ENCODE data around the genes SPATA6, BEND5, ELAVL4, NRDC and PRPF38A.

DNA sequence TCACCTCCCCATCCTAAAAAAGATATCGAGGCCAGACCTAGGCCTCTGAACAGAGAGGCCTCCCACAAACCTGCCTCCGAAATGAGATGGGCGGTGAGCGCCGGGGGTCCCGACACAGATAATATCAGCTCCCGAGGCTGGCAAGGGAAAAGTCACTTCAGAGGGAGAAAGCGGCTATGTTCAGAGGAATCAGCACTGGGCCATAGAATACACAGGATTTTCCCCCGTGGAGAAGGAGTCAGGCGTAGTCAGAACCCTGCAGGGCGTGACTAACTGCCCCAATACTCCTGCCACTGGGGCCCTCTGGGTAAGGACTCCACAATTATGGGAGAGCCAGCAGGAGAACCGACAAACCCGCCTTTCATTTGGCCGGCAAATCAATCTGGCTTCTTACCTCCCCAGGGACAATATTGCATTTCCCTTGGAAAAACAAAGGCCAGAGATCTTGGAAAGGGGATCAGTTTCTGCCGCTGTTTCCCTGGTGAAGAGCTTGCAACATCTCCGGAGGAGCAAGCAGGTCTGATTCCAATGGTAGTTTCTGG, 4.6 kb downstream of the TRABD2B start:
- PRO-cap, result bidirectional peak, plus-strand start at position 460 of the sequence, minus-strand start at position 295 of the sequence

DNA sequence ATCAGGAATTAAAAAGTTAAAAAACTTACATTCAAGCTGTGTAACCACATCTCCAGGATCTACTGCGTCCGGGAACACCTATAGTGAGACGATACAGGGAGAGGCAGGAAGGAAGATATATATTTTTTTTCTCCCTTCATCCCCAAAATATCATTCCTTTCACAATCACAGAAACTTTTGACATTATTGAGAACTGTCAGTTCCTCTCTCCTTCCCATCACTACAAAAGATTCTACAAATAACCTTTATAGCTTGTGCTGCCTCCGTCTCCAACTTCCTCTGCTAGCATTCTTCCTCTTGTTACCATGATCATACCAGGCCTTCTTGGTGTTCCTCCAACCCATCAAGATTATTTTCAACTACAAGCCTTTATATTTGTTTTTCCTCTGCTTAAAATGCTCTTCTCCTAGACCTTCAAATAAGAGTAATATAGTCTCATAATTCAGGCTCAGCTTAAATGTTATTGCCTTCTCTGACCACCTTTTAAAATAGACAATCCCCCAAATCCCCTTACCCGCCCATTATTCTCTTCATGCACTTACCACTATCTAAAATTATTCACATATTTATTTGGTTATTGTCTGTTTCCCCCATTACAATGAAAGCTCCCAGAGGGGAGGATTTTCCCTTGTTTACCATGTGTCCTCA, 20.4 kb downstream of the SPATA6 start:
- PRO-cap, result no peak

- PRO-cap, result bidirectional peak, plus-strand start at chr1:48472378, minus-strand start at chr1:48472173
Measured at GRCh38 chr1:48471248-48472322, at the start of gene SPATA6. Gene SPATA6, minus strand, starts transcription at chr1:48472204.

- PRO-cap, result no peak
Measured at GRCh38 chr1:48776242-48777292, at the start of gene BEND5. Gene BEND5, minus strand, starts transcription at chr1:48776891.

DNA sequence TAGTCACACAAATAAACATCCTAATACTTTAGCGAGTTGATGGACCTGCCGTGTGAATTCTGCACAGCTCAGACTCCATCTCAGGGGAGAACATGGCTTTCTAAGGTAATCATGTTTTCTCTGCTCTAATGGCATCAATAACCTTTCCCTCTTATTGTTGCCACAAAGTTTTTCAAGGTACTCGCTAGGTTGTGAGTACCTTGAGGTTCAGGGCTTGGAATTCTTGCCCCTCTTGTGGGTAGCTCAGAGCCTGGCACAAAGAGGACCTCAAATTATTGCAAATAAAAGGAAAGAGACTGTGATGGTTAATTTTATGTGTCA, 55.6 kb upstream of the BEND5 start:
- PRO-cap, result no peak

GRCh38 chr1:49880678-49881141, 143.0 kb downstream of the AGBL4 start:
- PRO-cap, result no peak

GRCh38 chr1:50108363-50109118, at the start of gene ELAVL4:
Gene ELAVL4, plus strand, starts transcription at chr1:50108920.
- PRO-cap, result no peak

DNA sequence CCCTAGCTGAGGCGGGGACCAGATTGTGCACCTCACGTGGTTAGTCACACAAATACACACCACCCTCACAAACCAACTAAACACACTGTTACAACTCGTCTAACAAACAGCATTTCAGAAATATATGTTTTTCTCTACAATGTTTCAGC, 299 bp upstream of the FAF1 start:
- PRO-cap, result no peak

DNA sequence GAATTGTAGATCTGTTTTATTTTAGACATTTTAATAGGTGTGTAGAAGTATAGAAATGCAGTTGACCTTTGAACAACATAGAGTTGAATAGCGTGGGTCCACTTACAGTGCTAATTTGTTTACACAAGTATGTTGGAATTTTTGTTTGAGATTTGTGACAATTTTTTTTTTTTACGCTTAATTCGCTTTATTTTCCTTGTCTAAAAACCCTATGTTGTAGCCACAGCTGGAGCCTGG, 14.2 kb downstream of the RNF11 start:
- PRO-cap, result no peak

DNA sequence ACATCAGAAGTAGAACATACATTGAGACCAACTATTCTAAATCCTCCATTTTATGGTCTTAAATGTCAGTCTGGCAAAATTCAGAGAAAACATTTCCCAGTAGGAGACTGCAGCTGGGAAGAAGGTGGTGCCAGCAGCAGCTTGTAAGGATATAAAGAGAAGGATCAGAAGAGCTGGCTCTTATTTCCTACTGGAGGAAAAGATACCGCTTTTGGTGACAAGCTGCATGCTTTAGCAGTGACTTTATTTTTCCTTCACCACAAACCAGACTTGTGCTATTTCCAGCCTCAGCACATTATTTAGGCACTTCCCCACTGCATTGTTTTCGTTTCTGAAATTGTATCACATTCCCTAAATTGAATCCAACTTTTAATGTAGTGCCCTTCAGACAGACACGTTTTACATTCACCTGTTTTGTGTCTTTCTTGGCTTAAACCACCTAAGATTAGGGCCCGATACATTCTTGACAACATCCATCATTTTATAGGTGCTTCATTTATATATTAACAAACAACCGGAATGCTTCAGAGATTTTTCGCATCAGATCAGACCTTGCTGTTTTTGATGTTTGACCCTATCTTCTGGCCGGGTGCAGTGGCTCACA, 28.5 kb downstream of the RNF11 start:
- PRO-cap, result no peak

DNA sequence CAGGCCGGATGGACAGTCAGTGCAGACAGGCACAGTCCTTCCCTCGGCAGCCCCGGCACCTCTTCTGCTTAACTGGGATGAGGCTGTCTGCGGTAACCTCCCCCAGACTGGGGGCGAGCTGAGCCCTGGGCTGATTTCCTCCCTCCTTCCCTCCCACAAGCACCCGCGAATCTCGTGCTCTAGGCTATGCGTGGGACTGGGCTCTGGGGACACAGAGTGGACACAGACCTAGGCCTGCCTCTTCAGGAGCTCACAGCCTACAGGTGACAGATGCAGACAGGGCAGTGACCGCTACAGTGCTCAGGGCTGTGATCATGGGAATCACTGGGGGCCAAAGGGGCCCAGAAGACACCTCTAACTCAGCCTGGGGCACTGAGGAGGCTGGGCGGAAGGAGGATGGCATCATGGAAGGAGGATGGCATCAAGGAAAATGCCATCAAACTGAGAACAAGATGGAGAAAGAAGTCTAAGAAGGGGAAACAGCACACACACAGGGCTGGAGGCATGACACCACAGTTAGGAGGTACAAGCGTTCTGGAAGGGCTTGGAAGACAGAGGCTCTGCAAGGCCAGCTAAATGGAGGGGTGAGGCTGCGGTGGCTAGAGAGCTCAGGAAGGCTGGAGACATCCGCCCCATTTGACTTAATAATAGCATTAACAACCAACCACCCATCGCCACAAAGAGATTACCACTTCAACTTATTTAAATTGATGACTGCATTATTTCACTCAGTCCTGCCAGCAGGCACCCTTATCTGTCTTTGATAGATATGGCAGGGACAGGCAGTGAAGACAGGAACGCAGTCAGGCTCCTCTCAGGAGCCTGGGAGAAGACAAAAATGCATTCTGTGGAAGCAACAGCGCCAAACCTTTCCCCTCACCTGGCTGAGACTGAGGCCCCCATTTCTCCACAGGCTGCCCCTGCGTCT, 4.2 kb downstream of the TTC39A start:
- PRO-cap, result no peak

DNA sequence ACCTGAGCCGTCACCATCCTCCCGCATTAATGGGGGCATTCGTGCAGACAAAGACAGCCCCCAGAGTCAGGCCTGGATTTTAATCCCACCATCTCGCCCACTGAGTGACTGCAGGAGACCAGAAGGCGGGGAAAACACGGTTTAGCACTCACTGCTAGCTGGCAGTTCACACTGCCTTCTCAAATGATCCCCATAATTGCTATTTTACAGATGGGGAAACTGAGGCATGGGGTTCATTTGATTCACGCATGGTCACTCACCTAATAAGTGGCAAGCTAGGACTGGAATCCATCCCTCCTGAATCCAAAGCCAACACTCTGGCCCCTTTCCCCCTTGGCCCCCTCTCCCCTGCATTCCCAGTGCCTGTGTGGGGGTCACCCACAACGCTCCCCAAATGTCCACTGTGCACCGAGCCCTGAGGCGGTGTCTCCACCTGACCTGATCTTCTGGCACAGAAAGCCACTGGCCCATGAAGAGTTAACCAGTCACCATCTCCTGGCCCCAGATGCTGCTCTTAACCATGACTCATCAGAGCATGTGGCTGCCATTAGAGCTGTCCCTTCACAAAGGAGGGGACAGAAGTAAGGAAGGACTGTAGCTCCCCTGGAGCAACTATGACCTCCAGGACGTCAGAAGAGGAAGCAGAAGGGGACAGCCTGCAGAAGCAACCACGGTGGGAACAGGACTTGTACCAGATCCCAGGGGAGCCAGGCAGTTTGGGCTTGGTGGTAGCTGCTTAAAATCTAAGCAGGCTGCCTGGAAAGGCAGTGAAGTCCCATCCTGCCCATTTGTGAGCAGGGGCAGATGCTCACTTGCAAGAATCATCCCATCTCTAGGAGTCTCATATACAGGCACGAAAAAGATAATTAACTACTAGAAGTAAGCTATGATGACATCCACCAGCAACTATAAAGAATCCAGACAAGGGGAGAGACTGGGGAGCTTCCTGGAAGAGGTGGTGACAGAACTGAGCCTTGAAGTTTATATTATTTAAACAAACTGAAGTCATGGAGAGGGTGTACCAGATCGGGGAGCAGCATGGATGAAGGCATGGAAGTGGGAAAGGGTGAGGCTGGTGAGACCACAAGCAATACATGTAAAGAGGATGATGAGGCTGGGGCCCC, 894 bp upstream of the TTC39A start:
- PRO-cap, result no peak

GRCh38 chr1:51548804-51549452, 29.9 kb upstream of the EPS15 start:
- PRO-cap, result no peak

DNA sequence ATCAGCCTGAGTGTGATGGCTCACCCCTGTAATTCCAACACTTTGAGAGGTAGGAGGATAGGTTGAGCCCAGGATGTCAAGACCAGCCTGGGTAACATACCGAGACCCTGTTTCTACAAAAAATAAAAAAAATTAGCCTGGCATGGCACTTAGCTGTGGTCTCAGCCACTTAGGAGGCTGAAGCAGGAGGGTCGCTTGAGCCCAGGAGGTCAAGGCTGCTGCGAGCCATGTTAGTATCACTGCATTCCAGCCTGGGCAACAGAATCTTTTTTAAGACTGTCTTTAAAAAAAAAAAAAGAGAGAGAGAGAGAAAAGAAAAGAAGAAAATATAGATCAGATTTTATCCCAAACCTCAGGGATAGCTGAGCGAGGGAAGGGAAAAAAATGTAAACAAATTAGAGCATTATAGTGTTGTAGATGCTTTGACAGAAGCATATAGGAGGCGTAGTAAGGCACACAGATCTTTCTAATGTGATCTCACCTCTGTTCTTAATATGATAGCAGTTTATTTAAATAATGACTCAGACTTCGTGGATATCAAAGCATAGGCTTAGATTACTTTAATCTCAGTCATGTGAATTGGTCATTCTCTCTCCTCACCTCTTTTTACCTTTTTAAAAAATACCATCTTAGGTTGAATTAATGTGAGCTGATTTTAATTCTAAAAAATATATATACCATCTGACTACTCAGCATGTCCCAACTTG, 76.4 kb downstream of the OSBPL9 start:
- PRO-cap, result no peak

DNA sequence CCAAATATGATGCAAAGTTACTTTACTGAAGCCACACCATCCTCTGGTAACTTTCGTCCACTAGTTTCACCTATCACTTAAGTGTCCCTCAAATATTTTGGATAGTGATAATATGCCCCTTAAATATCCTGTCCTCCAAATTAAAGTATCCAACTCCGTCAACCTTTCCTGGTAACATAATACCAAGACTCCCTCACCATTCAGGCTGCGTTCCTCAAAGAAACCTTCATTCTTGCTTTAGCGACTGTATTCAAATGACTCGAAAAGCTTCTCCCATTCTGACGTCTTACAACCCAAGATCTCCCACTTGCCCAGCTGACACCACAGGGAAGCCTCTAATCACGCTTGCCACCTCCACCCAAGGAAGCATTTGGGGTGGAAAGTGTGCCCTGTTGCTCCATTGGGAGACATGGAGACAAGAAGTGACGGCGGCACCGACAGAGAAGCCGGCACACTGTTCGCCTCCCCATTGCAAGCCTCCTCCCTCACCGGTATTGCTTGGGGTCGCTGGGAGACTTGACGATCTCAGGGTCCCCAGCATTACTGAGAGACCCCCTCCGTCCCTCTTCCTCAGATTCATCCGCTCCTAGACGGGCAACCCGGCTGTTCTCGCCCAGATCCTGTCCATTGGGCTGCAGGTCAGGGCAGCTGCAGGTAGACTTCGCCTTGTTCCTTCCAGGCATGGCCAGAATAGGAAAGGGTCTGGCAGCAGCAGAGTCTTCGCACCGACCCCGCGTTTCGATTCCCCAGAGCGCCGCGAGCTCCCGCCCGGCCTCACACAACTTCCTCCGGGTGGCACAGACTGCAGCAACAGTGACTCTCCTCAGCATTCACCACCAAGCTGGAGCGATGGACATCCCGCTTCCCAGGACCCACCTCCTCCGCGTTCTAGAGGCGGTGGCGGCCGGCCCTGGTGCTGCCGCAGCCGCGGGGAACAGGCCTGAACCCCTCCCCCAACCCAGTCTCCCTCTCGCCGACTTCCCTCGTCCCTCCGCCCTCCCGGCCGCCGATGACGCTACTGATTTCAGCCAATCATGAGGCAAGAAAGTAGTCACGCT, at the start of gene NRDC:
Gene NRDC, minus strand, starts transcription at position 942 of the 1,058 bp plus-strand sequence.
- PRO-cap, result unidirectional peak, plus-strand start at position 400 of the sequence; bidirectional peak, plus-strand start outside the sequence, minus-strand start at position 956 of the sequence

- PRO-cap, result no peak
Measured at GRCh38 chr1:52054818-52054940, 312 bp downstream of the TXNDC12 start.

DNA sequence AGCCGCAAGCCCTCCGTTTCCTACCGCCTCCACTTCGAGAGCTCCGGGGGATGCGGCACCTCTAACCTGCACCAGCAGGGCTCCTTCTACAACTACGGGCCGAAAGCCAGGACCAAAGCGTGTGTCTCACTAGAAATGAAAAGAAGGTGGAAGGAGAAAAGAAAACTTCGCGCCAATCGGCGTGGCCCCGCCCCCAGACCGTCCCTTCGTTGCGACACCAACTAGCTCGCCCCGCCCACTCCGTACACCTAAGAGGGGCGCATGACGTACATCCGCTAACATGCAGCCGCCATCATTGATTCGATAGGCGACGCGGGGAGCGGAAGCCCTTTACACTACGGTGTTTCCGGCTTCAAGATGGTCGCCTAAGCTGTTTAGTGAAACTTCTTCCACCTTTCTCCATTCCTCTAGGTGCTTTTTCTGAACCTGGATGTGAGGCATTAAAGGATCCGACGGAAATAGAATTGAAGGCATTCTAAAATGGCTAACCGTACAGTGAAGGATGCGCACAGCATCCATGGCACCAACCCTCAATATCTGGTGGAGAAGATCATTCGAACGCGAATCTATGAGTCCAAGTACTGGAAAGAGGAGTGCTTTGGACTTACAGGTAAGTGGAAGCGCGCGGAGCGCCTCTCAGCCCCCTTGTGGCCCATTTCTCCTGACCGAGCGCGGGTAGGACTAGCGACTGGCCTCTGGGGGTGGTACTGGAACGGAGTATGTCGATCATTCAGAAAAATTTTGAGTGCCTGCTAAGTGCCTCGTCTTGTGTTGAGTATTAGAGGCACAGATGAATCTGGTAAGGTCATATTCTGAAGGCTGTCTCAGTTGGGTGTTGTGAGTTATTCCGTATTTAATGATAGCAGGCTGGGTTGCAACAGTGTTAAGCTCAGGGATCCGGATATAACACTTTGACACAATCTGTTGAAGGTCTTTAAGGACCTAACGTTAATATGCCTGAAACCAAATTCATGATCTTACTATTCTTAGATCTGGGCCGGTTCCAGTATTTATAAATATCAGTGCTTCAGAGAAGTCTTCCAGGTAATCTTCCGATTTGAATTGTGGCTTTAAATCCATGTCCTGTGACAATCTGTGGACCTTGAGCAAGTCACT, at the start of gene PRPF38A:
Gene PRPF38A, plus strand, starts transcription at position 333 of the 1,116 bp plus-strand sequence.
- PRO-cap, result bidirectional peak, plus-strand start at position 333 of the sequence, minus-strand start at position 208 of the sequence

- PRO-cap, result no peak
Measured at GRCh38 chr1:52477463-52477857, 73.1 kb downstream of the PRPF38A start.

- PRO-cap, result no peak
Measured at GRCh38 chr1:52633915-52634570, 1.1 kb downstream of the SHISAL2A start.

- PRO-cap, result no peak
Measured at GRCh38 chr1:52698688-52699004, 499 bp upstream of the COA7 start.